Measurements from ENCODE around the gene TSR1.

GRCh38 chr17:1473811-1474303, 17.8 kb upstream of the CRK start:
- RRBS: no CpG with 5 or more reads among the region's 12 CpGs

DNA sequence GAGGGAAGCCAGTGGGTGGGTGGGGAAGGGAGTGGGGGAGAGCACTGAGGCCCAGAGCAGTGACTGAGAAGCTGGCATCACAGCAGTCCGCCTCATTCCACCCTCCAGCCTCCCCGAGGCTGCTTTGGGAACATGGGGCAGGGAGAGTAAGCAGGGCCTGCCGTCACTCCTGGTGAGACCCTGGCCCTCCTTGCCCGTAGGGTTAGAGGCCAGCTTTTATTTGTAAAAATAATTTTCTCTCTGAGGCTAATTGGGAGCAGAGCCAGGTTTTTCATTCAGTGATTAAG, 4.2 kb upstream of the INPP5K start:
- RRBS: no CpG with 5 or more reads among the region's 4 CpGs

DNA sequence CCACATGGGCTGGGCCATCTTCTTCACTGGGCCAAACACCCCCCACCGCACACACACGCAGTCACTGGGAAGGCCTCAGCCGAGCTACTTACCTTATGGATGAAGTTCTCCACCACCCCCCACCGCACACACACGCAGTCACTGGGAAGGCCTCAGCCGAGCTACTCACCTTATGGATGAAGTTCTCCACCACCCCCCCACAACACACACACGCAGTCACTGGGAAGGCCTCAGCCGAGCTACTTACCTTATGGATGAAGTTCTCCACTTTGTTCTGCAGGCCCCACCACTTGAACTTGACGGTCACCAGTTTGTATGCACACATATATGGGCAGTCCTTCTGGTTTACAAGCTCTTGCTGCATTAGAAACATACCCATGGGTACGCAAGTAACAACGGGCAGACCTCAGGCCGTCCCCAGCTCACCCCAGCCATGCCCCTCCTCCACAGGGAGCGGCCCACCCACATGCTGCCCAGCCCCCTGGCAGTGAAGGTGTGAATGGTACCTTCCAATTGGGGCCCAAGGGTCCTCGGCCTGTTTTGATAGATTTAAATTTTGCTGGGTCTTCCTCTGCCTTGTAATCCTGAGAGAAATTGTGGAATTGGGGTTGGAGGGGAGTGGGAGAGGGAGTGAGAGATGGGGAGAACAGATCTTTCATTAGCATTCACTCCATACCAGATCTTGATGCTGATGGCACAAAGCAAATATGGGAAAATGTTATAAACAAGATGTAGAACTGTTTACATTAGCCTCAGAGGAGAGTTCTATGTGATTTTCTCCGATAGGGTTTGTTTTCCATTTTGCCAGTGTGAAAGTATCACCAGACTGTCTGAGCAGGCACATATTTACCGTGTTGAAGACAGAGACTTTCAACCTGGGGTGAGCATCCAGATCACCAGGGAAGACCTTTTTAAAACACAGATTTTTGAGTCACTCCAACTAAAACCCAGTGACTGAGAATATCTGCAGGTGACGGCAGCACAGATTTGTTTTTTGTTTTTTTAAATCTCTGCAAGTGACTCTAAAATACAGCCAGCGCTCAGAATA, 18.8 kb upstream of the INPP5K start:
- RRBS: no CpG with 5 or more reads among the region's 18 CpGs

DNA sequence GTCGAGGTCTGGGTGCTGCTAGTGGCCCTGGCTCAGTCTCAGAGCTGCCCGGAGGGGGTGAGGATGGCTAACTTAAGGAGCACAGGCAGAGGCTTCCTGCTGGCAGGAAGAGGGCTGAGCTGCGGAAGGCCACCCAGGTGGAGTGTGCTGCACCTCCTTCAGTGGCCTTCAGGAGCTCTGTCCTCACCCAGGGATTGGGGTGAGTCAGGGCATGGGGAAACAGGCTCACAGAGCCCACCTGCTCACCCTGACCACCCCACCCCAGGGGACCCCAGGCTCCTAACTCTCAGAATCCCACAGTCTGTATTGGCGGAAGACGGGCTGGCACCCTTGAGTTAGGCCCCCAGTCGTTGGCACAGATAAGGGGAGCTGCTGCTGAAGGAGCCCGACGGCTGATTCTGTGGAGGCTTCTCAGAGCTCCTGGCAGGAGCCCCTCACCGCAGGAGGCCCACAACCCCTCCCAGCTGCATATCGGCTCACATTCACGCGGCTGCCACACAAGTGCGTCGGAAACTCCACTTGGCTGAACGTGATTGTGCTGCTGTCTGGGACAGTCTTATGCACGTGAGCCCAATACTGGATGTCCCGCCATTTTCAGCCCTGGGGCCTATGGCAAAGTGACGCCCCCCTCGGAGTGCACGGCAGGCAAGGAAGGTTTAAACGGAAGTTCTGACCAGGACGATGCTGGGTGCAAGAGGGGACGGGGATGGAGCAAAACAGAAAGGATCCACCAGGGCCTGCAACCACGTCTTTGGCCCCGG, 8.6 kb upstream of the PITPNA start:
- RRBS: no CpG with 5 or more reads among the region's 25 CpGs

- RRBS: 67% methylated on average over 4 of the region's 11 CpGs
Measured at GRCh38 chr17:1605595-1606112, 23.0 kb downstream of the SLC43A2 start.

GRCh38 chr17:1670502-1671466, 13.9 kb downstream of the PRPF8 start:
- RRBS: no CpG with 5 or more reads among the region's 13 CpGs

GRCh38 chr17:1704462-1704840, 5.7 kb downstream of the TLCD2 start:
- RRBS: no CpG with 5 or more reads among the region's 7 CpGs

- RRBS: no CpG with 5 or more reads among the region's 6 CpGs
Measured at GRCh38 chr17:1713687-1714027, 3.5 kb upstream of the TLCD2 start.

- RRBS: 8% methylated on average over 52 of the region's 93 CpGs
Measured at GRCh38 chr17:1715807-1716973, 6.0 kb upstream of the TLCD2 start.

DNA sequence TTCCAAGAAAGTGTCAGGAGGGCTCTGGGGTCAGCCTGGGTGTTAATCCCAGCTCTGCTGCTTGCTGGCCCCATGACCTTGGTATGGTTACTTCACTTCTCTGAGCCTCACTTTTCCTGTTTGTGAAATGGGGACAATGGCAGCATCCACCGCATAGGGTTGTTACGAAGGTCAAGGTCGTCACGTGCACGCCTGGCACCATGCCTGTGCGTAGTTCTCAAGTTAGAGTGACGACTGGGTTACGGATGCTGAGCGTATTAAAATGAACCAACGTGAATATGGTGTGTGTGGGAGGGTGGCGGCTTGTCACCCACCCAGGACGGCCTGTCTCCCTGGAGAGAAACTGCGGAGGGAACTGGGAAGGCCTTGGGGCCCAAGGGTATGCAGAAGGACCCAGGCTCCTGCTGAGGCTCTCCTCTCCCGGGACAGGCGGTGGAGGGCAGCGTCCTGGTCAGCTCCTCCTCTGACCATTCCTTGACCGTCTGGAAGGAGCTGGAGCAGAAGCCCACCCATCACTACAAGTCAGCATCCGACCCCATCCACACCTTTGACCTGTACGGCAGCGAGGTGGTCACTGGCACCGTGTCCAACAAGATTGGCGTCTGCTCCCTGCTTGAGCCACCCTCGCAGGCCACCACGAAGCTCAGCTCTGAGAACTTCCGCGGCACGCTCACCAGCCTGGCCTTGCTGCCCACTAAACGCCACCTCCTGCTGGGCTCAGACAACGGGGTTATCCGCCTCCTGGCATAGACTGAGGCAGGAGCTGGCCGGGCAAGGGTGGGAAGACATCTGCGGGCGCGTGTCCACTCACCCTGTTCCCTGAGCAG, 5.5 kb upstream of the SERPINF2 start:
- RRBS: no CpG with 5 or more reads among the region's 34 CpGs

- RRBS: no CpG with 5 or more reads among the region's 1 CpG
Measured at GRCh38 chr17:1796862-1797211, 32.9 kb downstream of the SMYD4 start.

DNA sequence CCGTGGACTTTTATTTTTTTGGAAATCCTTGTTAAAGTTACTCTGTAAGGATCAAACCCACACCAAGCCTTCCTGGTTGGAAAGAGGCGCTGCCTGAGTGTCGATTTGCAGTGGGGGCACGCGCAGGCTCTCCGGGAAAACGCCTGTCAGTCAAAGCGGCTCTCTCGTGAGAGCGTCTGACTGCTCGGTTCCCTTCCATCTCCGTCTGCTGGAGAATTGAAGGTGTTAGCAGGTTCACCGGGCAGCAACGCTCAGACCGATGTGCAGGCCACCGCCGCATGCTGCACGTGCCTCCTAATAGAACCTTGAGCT, 75.3 kb downstream of the RPA1 start:
- RRBS: 24% methylated on average over 5 of the region's 18 CpGs

DNA sequence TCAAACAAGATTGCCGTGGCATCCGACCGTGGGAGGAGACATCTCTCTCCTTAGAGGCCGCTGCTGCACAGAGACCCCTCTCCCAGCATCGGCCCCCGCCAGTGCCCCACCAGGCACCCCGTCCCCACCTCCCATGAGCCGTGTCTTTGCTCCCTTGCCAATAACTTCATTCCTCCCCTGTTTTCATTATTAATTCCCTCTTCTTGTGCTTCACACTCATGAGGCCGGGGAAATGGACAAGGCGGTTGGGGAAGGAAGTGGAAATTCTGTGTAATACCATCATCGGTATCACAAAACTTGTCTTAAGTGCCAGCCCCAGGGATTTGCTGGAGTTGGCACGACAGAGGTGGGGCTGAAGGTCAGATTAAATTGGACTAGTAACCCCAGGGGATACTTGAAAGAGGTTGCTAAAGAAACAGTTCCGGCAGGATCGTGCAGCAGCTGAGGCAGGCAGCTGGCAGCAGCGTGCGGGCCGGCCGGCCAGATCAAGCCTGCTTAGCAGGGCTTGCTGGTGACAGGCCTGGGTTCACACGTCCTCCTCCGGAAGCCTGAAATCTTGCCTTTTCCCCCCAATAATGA, 66.8 kb downstream of the RTN4RL1 start:
- RRBS: 44% methylated on average over 5 of the region's 20 CpGs

DNA sequence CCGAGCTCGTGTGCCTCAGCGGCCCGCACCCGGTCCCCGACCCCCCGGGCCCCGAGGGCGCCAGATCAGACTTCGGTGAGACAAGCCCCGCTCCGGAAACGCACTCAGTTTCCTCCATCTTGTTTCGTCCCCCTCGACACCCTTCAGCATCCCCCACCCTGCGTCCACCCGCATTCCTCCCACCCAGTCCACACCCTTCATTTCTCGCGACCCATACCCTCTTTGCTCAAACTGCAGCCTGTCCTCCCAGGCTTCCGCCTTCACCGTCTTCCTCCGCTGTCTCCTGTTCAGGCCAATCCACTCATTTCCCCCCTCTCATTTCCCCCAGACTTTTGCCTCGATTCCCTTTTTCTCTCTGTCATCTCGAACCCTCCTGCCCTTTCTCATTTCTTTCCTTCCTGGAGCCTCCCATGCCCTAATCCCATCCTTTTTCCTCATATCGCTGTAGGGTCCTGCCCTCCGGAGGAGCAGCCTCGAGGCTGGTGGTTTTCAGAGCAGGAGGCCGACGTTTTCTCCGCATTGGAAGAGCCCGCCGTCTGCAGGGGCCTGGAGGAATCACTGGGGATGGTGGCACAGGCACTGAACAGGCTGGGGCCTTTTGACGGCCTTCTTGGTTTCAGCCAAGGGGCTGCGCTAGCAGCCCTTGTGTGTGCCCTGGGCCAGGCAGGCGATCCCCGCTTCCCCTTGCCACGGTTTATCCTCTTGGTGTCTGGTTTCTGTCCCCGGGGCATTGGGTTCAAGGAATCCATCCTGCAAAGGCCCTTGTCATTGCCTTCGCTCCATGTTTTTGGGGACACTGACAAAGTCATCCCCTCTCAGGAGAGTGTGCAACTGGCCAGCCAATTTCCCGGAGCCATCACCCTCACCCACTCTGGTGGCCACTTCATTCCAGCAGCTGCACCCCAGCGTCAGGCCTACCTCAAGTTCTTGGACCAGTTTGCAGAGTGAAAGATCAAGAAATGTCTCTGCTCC, 621 bp downstream of the OVCA2 start:
- RRBS: 5% methylated on average over 11 of the region's 41 CpGs

DNA sequence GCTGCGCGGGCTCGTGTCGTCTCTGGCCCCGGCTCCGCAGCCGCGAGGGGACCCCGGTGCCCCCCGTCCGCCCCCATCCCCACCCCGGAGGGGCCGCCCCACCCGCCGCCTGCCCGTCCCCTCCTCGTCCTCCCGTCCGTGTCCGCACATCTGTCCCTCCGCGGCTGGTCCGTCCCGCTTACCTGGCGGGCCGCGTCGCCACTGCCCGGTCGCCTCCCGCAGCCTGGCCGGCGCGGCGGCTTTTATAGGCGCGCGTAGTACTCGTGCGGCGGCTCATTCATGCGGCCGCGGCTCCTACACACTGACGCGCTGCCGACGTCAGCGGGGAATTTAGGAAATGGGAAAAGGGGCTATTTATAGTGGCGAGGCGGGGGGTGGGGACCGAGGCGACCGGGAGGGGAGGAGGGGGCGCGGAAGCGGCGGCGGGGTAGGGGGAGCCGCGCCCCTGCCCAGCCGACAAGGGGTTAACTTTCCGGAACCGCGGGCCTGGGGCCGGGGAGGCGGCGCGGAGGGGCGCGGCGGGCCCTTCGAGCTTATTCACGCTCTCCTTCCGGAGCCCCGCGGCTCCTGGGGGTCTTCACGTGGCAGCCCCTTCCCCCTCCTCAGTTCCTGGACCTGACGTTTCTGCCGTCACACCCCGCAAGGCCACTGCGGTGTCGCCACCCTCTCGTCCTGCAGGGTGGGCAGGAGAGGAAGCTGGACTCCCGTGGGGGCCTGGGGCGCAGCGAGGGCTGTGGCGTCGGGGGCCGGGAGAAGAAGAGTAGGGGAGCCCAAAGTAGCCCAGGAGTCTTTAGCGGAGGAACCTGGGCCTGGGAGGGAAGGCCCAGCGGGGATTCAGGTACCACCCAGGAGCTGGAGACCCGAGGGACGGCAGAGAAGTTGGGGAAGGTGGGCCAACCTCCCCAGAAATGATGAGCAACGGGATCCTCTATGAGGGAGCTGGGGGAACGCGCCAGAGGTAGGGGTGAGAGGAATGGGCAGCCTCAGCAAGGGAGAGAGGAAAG, 3.7 kb upstream of the HIC1 start:
- RRBS: 6% methylated on average over 24 of the region's 97 CpGs

DNA sequence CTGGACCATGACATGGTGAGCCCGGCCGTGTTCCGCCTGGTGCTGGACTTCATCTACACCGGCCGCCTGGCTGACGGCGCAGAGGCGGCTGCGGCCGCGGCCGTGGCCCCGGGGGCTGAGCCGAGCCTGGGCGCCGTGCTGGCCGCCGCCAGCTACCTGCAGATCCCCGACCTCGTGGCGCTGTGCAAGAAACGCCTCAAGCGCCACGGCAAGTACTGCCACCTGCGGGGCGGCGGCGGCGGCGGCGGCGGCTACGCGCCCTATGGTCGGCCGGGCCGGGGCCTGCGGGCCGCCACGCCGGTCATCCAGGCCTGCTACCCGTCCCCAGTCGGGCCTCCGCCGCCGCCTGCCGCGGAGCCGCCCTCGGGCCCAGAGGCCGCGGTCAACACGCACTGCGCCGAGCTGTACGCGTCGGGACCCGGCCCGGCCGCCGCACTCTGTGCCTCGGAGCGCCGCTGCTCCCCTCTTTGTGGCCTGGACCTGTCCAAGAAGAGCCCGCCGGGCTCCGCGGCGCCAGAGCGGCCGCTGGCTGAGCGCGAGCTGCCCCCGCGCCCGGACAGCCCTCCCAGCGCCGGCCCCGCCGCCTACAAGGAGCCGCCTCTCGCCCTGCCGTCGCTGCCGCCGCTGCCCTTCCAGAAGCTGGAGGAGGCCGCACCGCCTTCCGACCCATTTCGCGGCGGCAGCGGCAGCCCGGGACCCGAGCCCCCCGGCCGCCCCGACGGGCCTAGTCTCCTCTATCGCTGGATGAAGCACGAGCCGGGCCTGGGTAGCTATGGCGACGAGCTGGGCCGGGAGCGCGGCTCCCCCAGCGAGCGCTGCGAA, 2.2 kb downstream of the HIC1 start:
- RRBS: 13% methylated on average over 41 of the region's 111 CpGs

- RRBS: no CpG with 5 or more reads among the region's 13 CpGs
Measured at GRCh38 chr17:2178717-2179410, 124.0 kb downstream of the HIC1 start.

GRCh38 chr17:2181203-2182216, 122.1 kb downstream of the SMG6 start:
- RRBS: 34% methylated on average over 5 of the region's 17 CpGs

- RRBS: 2% methylated on average over 9 of the region's 42 CpGs
Measured at GRCh38 chr17:2336241-2336808, at the start of gene TSR1. Gene TSR1, minus strand, starts transcription at chr17:2336457.

DNA sequence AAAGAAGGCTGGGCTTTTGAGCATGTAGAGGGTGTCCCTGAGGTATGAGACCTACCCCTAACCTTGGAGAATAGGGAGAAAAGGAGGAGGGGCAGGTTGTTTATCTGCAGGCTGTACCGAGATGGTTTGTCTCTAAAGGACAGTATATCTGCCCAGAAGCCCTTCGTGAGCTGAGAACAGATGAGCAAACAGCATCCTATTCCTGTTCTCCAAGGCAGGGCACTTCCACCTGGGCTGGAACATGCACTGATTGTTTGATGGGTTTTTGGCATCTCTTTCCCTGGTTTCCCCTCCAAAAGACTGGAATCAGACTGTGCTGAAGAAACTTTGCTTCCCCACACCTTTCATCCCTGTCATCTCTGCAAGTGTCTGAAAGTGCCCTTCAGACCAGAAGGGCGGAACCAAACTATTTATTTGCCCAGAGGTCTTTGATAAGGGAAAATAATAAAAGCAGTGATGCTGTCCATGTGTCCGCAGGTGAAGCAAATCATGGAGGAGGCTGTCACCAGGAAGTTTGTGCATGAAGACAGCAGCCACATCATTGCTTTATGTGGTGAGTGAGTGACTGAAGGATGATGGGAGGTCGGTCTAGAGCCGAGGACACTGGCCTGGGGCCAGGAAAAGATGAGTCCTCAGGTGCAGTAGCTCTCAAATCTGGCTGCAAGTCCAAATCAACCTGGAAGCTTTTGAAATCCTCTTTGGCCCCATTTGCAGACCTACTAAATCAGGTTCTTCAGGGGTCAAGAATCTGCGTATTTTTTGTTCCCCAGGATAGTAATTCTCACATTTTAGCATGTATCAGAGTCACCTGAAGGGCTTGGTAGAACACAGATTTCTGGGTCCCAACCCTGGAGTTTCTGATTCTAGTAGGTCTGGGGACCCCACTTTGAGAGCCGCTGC, 6.0 kb downstream of the SGSM2 start:
- RRBS: no CpG with 5 or more reads among the region's 8 CpGs